Thoracic aorta (tissue), 1 donor: ENCODE measurements around a stretch of chr6.

DNA sequence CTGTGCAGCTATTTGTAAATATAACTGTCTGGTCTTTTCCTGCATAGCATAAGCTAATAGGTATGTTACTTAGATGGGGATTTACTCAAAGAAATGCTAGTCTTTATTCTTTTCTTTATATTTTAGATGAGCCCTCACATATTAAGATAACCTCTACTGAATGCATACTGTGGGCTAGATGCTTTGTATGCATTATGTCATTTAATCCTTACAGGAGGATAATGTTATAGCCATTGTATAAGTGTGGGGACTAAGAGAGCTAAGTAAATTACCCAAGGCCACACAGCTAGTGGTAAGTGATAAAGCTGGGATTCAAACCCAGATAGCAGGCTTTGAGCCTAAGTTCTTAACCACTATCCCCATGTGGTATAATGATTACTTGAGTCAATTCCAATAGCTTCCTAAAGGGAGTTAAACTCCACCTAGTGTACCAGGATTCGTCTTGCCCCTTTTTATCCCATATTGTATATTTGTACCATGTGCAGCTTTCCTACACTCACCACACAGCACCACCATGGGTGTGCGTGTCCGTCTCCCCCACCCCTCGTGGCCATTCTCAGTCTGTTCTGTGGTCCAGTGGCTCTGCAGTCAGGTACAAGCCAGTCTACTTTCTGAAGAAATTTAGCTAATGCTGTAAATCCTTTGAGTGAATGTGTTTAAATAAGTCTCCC is 66.8 kb downstream of the SNX9 start:
- RAMPAGE, long total RNA = no peak

DNA sequence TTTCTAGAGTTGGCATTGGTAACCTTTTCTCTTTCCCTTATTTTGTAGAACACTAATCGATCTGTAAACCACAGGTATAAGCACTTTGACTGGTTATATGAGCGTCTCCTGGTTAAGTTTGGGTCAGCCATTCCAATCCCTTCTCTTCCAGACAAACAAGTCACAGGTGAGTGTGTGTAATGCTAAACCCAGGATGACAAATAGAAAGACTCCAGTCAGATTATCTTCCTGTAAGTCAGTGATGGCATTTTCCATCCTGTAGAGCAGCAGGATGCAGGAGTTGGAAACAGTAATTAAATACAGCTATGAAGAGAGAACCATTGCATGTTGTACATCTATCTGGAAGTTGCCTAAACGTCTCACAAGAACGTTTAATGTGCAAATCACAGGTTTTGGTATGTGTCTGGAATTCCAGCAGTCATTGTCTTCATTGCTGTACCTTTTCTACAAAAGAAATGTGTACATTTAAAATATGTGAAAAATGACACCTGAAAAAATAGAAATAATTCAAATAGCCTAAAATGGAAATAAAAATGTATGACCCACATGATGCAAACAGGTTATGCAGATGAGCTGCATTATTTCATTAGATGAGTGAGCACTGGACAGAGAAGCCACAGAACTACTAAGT is 71.7 kb upstream of the SYNJ2 start:
- RAMPAGE, long total RNA = no peak

- RAMPAGE, long total RNA = no peak
Measured at GRCh38 chr6:157935479-157936249, 46.0 kb upstream of the SYNJ2 start.

DNA sequence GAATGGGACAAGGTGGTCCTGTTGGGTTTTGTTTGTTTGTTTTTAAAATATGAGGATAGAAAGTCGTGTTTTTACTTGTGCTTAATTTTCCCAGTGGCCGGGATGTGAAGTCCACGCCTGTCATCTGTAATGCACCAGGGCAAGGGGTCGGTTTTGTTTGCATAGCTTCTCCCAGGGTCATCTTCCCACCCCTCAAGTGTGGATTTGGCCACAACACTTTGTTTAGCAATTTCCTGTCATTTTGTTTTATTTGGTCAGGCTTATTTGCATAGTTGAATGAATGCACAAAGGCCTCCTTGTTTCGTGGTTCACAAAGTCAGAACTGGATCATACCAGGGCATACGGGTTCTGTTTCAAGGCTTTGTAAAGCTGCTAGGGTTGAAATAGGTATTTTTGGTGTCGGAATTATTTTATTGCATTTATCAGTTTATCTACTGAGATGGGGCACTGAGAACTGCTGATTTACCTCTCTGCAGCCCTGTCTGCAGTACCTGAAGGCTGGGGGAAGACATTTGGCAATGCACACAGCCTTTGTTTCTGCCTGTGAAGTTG is 29.9 kb downstream of the SYNJ2 start:
- RAMPAGE, long total RNA = no peak

DNA sequence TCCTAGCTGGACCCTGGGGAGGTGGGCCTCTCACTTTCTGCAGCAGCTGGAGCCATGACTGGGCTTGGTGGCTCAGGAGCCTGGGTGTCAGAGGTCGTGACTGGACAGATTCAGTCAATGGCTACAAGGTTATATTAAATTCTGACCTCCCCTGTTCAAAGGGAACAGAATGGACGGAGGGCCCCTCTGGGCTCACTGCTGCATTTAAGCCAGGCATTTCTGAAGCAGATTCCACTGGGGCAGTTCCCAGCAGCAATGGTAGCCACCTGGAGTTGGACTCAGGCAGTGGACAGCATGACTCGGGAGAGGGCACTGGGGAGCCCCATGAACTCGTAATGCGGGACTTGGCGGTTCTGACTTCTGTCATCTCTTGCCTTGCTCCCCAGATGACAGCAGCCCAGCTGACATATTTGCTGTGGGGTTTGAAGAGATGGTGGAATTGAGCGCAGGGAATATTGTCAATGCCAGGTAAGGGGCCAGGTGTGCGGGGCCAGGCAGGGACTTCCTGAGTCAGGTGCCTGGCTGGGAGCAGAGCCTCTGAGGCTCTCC is 86.7 kb downstream of the SYNJ2 start:
- RAMPAGE, long total RNA = no peak

GRCh38 chr6:158068810-158069422 is 87.3 kb downstream of the SYNJ2 start:
- RAMPAGE, long total RNA = no peak

- RAMPAGE, long total RNA = no peak
Measured at GRCh38 chr6:158279490-158280199, 32.6 kb upstream of the TULP4 start.

GRCh38 chr6:158596739-158597720 is 37.1 kb downstream of the TMEM181 start:
- RAMPAGE, long total RNA = no peak

DNA sequence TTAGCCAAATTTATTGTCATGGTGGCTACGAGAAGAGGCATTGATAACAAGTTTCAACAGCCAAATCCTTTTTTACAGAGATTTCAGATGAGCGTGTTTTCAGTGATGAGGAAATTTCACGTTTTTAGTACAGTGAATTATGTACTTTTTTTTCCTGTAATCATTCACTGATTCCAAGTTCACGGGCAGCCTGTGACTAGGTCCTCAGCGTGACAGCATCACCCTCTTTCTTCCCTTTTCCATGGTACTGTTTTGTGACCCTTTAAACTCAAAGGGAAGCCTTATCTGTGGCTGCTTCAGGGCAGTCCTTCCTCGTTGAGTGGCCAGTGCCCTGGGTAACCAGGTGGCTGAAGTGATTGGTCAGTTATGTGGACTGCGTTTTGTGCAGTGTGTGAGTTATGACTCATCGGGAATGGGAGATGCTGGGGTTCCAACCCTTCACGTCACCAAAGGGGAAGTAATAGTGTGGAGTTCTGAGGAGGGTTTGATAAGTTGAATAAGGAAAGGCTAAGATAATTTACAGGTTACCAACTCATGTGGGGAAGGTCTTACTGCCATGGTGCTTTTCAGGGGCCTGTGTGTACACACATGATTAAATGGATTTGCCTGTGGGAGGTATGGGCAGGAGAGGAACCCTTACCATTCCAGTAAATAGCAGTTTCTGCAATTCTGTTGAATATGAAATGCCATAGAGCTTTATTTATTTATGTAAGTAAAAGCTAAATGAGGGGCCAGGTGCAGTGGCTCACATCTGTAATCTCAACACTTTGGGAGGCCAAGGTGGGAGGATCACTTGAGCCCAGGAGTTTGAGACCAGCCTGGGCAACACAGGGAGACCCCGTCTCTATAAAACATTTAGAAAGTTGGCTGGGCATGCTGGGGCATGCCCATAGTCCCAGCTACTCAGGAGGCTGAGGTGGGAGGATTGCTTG is 12.2 kb downstream of the DYNLT1 start:
- RAMPAGE, long total RNA = no peak

DNA sequence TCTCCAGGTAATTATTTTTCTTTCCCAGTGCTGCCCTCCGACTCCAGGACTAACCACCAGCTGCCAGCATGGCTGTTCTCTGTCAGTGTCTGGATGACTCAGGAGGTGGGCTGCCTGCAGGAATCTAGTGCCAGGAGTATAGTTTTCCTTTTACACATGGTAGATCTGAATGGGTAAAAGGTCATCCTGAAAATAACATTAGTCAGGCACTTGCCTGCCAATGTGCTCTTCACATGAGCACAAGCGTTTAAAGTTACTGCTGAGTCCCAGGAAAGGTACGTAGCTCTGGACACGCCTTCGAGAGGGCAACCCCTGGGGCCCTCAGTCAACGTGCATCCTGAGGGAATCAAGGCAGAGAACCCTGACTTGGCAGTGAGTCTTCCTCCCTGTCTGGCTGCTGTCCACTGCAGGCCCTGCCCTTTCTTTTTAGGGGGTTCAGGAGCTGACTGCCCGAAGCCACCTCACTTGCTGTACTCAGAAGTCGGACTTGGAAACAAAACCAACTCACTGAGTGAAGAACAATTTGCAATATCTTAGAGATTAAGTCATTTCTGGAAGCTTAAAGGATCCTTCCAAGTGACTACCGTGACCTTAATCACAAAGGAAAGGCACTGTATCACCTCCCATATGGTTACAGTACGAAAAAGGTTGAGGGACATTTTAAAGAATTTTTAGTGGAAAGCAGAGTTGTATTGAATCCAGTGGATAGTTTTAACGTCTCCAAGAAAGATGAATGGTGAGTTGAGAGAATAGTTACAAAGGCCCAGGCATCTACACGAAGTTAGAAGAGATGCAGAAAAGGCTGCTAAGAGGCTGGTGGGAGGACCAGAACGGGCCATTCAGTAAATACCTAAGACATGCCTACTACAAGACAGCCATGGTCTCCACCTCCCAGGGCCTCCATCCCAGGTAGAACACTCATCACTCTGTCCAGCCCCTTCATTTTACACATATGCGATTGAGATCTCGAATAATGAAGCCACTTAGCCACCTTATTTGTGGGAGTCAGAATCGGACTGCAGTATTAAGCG is 2.1 kb downstream of the DYNLT1 start:
- RAMPAGE, long total RNA = no peak

GRCh38 chr6:158653447-158654349 is 3.8 kb downstream of the SYTL3 start:
- RAMPAGE, long total RNA = no peak

DNA sequence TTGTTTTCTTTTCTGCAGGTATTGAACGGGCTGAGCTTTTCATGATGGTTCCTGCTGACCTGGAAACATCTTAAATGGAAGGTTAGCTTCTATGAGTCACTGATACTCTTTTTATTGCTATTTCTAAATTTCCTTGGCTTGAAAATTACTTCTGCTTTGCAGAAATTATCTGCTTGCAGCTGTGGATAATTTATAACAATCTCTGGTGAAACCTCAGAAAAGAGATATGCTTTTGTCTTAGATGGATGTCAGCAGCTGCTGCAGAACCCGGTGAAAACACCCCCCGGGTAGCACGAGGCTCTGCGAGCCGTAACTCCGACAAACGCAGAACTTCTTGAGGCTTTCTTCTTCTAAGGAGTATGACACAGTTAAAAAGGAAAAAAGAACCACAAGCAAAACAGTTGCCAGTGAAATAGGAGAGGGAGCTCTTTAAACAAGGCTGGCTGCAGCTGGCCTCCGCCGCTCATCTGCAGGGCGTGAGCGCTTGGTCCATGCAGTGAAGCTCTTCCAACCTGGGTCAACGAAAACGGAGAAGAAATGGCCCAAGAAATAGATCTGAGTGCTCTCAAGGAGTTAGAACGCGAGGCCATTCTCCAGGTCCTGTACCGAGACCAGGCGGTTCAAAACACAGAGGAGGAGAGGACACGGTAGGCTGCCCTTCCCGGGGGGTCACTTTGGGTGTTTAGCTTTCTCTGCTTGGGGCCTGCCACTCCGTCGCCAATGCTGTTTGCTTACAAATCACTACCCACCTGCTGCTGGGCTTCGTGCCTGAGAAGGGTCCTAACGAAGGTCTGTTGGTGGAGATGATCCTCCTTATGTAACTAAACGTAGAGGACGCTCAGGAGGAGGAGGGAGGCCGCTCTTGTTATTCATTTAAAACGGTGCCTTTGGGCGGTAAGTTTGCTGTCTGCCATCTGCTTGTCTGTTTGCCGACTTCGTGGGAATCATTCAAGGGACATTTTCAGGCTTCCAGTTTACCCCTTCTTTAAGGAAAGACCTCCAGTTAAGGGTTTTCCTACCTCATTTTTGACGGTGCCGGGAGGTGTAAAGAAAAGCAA is 13.2 kb downstream of the SYTL3 start:
- RAMPAGE, long total RNA = no peak

GRCh38 chr6:158666644-158667529 is 17.0 kb downstream of the SYTL3 start:
- RAMPAGE, long total RNA = no peak

- RAMPAGE, long total RNA = no peak
Measured at GRCh38 chr6:158760219-158760420, 59.0 kb downstream of the EZR start.

DNA sequence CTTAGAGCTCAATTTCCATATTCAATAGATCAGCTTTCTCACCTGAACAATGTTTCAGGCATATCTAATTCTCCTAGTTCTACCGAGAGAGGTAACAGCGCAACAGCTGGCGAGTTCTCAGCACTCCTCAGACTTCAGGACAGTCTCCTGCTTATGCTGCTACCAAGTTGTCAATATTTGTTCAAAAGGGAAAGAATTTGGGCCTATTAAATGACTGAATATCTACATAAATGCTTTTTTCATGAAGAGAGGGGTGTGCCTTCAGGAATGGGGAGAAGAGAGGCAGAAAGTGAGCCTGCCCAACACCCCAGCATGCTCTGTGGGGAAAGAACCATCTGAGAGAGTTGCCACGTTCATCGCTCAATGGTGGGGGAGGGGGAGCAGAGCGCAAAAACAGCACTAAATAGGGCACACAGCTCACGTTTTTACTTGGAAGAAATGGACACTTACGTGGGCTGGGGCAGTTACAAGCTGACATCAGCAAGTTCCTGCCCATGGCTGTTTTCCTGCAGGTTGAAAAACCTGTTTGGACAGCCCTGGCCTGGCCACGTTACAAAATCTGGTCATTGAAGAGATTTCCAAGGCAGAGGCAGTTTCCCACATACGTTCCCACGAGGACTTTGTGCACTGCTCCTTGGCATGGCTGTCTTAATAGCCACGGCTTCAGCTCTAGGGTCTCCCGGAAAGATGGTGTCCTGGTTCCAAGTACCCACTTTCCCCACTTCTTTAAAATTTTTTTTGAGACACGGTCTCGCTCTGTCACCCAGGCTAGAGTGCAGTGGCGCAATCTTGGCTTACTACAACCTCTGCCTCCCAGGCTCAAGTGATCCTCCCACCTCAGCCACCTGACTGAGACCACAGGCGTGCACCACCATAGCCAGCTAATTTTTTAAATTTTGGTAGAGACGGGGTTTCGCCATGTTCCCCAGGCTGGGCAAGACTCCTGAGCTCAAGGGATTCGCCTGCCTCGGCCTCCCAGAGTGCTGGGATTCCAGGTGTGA is 37.8 kb downstream of the EZR start:
- RAMPAGE, long total RNA = no peak

DNA sequence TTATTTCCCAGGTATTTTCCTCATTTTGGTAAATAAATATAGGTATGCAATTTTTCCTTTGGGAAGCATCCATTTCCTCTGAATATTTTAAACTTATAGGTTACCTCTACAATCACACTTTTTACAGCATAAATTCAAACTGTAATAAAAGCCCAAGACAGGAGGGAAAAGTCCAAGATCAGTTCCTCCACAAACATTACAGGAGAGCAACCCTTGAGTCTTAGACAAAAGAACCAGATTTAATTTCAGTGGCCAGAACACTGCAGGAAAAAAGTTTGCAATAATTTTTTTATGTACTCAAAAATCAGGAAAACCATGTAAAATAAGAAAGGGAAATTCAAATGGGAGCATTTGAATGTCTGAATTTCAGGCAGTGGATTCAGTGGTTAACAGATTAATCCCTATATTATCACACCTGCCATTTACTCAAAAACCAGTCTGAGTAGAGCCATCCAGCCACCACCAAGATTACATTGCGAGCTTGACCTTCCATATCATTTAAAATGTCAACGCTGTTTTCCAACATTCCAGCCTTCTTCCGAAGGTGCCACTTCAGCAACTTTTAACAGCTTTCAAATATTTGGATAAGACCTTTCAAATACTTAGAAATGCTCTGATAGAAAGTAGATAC is 22.0 kb downstream of the EZR start:
- RAMPAGE, long total RNA = no peak

DNA sequence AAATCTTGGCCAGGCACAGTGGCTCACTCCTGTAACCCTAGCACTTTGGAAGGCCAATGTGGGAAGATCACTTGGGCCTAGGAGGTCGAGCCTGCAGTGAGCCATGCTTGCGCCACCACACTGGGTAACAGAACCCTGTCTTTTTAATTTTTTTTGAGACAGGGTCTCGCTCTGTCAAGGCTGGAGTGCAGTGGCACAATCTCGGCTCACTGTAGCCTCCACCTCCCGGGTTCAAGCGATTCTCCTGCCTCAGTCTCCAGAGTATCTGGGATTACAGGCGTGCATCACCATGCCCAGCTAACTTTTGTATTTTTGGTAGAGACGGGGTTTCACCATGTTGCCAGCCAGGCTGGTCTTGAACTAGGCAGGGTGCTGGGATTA is 18.2 kb downstream of the EZR start:
- RAMPAGE, long total RNA = no peak

GRCh38 chr6:158817890-158818472 is 1.2 kb downstream of the EZR start:
- RAMPAGE, long total RNA = start-site peak on the minus strand at chr6:158818186-158818259, 53 reads

- RAMPAGE, long total RNA = no peak
Measured at GRCh38 chr6:158853103-158854242, 34.3 kb upstream of the EZR start.

DNA sequence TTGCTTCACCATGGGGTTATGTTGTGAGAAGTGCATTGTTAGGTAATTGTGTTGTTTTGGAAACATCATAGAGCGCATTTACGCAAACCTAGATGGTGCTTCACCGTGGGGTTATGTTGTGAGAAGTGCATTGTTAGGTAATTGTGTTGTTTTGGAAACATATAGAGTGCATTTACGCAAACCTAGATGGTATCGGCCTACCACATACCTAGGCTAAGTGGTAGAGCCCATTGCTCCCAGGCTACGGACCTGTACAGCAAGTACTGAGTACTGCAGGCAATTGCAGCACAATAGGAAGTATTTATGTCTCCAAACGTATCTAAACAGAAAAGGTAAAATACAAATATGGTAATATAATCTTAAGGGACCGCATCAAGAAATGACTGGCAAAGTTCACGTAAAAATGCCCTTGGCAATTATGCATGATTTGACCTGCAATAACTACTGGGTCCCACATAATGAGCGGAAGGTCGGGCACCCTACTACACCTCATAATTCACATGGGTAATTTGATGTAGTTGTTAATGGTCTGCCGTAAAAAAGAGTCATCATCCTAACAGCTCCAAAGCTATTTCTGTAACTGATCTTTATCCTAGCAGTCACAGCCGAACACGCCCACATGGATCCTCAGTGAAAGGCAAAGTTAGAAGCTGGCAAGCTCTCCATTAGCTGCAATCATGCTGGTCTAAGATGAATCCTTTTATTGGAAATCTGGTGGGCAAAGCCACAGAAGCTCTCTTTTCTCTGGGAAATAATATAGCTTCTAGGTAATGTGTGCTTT is 76.0 kb downstream of the RSPH3 start:
- RAMPAGE, long total RNA = no peak